Placental pericyte (primary cell): ENCODE results near the gene VPREB3.

- CAGE, long polyA plus RNA: no peak
Observed at GRCh38 chr22:22046399-22046866, 63.8 kb upstream of the TOP3B start.

DNA sequence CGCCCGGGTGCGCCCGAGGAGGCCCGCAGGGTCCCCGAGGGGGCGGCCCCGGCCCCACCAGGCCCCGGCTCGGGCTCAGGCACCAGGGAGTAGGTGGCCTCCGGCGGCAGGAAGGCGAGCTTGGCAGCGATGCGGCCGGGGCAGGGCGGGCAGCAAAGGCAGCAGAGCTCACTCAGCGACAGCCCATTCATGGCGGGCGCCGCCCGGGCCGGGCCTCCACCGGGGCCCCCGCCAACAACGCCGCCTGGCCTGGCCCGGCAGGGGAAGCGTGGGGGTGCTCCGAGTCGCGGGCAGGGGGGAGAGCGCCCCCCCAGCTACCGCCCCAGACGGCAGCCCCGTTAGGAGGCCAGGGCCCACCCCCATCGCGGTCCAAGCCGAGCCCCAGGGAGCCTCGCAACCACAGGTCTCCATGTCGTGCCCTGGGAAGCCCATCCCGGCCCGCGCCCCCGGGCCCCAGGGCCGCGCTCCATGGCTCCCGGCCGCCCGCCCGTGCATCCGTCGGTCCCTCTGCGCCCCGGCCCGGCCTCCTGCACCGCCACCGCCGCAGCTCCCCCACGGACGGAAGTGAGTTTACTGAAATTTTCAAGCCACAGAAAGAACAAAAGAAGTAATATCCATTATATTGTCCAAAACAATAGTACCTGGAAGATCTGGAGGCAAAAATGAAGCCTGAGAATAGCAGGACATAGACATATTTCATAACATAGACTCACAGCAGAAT is 126.6 kb upstream of the VPREB1 start:
- CAGE, long polyA plus RNA: no peak

GRCh38 chr22:22123818-22124205 is 120.8 kb upstream of the VPREB1 start:
- CAGE, long polyA plus RNA: no peak

DNA sequence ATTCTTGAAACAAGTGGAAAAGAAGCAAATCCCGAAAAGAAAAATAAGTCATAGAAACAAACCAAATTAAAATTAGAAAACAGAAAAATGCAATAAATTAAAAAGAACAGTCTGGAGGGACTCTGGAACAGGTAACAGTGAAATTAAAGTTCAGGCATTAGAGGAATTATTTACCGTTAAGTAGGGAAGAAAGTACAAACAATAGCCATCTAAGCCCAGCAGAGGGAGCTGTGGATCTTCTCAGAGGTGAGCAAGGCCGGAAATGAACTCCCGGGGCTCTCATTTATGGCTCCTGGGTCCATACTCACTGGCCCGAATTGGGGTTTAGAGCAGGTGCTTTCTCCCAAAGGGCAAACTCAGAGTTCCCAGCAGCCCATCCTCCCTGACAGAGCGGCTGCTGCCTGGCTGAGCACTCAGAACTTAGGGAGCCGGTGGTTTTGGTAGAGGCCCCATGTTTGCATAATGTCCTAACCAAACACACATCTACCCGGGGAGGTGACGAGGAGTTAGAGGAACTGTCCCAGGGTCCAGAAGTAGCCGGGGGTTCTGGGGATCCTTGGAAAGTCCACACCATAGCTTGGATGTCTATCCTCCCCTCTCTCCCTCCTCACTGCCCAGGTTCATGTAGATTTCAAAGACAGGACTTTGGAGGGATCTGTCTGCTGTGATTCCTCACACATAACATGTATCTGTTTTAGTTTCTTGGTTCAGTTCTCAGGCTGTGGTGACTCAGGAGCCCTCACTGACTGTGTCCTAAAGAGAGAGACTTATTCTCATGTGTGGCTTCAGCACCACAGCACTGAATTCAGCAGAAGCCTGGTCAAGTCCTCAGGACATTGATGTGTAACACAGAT is 87.7 kb upstream of the VPREB1 start:
- CAGE, long polyA plus RNA: no peak

DNA sequence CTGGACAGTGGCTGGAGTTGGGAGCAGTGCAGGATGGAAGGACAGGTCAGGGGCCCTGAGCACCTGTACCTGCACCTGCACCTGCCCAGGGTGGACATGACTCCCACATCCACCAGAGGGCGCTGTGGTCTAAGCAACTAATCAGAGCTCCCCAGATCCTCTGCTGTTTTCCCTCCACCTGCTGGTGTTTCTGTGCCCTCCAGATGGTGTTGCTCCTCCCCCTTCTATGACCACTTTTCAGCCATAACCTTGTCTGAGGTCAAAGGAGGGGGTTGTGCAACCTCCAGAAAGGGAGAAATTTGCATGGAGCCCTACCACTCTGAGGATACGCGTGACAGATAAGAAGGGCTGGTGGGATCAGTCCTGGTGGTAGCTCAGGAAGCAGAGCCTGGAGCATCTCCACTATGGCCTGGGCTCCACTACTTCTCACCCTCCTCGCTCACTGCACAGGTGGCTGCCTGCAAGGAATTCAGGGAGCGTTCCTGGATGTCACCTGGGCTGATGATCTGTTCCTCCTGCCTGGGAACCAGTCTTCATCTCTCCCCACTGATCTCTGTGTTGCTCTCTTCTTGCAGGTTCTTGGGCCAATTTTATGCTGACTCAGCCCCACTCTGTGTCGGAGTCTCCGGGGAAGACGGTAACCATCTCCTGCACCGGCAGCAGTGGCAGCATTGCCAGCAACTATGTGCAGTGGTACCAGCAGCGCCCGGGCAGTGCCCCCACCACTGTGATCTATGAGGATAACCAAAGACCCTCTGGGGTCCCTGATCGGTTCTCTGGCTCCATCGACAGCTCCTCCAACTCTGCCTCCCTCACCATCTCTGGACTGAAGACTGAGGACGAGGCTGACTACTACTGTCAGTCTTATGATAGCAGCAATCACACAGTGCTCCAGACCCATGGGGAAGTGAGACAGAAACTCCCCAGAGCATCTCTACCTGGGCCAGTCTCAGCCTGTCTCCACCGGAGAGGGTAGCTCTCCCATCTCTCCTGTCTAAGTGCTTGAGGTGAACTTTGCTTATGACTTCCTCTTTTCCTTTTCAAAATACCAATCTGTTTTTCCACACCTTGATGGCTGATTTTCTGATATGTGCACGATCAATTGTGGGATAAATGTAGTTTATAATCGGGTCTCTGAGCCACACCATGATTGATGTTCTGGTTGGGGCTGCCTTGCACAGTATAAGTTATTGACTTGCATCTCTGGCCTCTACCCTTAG is 48.8 kb upstream of the VPREB1 start:
- CAGE, long polyA plus RNA: no peak

DNA sequence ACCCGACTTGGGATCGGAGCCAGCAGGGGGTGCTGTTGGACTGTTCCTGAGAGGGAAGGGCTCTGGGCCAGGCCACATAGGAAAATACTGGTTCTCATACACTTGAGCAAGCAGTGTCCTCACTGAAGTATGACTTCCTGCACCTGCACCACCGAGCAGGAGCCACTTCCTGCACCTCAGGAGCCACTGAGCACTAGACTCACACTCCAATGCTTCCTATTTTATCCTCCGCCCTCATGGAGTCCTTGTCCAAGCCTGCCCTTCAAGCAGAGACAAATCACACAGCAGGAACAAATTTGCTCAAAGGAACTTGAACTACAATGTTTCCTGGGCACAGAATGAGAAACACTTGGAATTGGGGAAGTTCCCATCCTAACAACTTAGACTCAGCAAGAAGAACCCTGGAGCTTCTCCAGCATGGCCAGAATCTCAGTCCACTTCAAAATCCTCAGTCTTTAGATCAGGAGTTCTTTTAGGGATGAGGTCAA is 36.6 kb upstream of the VPREB1 start:
- CAGE, long polyA plus RNA: no peak

DNA sequence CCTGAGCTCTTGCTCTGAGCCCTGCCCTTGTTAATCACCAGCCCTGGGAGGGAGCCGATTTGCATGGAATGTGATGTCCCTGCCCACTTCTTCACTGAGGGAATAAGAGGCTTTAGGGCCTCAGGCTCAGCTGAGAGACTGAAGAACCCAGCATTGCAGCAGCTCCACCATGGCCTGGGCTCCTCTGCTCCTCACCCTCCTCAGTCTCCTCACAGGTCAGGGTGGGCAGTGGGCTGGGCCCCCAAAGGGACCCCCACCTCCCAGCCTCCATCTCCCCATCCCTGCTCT is 98.4 kb downstream of the VPREB1 start:
- CAGE, long polyA plus RNA: no peak

- CAGE, long polyA plus RNA: no peak
Observed at GRCh38 chr22:22380246-22381318, 128.0 kb downstream of the ZNF280B start.

- CAGE, long polyA plus RNA: no peak
Observed at GRCh38 chr22:22686486-22686873, 42.1 kb downstream of the GGTLC2 start.

GRCh38 chr22:22752725-22753419 is 108.5 kb downstream of the GGTLC2 start:
- CAGE, long polyA plus RNA: no peak

- CAGE, long polyA plus RNA: no peak
Observed at GRCh38 chr22:23119434-23120108, 22.2 kb downstream of the RSPH14 start.

DNA sequence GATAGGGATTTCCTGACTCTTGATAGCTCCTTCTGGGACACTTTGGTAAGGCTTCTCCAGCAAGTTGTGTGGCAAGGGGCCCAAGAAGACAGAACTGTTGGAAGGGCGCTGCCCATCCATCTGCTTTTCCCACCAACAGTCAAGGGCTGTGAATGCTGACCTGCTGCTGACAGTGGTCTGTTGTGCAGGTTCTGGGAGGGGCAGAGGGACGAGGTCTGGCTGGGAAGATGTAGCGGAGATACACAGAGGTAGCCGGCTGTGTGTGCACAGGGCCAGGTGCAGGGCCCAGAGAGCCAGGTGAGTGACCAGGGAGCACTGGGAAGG is 12.3 kb downstream of the BCR start:
- CAGE, long polyA plus RNA: no peak

DNA sequence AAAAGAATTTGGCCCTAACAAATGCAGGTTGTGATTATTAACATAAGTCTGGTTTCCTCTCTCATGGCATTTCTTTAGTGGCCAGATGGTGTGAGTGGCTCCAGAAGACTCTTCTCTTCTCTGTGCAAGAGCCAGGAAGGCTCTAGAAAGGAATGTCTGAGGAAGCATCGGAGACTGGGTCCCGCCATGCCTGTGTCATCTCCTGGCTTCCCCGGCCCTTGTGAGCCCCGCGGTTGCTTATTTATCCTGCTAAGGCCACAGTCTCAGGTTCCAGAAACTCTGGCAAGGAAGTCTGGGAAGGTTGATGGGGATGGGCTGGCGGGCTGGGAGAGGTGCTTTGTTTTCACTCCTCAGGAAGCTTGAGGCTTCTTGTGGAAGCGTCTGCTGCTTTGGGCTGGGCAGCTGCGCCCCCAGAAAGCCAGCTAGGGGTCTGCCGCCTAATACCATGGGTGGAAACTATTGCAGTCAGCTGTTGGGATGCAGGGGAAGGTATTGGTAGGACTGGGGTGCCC is 18.9 kb downstream of the BCR start:
- CAGE, long polyA plus RNA: no peak

DNA sequence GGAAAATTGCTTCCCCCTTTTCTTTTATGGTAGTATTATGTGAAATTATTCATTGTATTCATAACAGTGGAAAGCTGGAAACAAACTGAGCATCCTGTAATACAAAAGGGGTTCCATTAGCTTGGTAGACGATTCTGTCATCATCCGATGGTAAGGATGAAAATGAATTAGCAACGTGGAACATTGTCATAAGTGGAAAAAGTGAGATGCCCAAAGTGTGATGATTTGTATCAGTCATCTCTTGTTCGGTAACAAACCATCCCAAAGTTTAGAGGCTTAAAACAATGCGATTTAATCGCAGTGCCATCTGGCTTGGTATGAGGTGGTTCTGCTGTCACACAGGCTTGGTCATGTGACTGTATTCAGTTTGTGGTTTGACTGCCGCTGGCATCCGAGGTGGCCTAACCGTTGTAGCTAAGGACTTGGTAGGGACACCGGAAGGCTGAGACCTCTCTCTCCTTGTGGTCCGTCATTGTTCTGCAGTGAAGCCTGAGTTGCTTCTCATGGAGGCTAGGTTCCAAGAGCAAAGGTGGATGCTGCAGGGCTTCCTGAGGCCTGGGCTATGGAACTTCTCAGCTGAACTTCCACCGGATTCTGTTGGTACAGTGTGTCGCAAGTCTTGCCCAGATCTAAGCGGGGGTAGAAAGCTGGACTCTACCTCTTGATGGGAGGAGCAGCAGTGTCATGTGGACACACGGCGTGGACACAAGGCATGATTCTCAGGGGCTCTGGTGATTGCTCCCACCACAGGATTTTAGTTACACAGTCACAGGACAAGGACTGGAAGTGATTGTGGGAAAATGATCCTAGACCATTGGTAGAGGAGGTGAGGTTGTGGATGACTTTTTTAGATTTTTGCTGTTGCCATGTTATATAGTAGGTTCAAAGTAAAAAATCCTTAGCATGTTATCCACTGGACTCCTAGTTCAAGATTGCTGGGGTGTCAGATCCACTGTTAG is 36.3 kb downstream of the BCR start:
- CAGE, long polyA plus RNA: no peak

DNA sequence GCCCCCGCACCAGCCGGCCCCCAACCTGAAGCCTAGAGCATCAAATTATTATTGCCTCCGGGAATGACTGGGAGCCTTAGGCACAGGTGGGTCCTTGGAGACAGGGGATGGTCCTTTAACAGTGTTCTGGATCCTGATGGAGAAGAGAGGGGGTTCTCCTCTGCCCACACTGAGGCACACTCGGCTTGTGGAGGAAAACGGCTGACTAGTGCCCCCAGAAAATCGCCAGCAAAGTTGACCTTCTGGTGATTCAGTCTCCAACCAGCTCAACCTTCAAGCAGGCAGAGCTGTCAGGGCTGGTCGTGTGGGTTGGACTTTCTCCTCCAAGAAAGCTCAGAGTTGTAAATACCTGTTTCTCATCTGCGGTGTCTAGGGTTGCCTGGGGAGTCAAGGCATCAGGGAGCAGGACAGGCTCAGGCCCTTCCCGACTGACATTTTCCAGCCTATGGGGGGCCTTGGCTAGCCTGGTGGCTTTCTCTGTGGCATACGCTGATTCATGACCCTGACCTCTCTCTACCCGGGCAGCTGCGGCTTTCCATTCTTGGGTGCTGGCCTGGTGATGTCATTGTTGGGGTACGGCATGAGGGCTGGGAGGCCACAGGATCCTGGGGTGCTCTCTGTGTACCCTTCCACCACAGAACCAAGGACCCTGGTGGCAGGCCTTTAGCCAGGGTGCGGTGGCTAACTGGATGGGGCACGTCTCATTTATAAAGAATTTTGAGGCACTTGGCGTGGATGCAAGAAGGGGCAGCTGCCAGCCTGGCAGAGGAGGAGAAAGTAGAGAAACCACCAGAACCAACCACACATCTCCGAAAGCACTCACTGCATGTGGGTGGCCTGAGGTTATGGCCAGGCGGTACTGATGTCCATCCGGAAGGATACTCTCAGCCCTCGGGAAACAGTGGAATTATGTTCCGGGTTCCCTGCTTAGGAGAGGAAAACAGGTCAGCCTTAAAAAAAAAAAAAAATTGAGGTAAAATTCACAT is 64.8 kb downstream of the BCR start:
- CAGE, long polyA plus RNA: no peak

- CAGE, long polyA plus RNA: no peak
Observed at GRCh38 chr22:23675911-23676615, 14.8 kb upstream of the RGL4 start.

DNA sequence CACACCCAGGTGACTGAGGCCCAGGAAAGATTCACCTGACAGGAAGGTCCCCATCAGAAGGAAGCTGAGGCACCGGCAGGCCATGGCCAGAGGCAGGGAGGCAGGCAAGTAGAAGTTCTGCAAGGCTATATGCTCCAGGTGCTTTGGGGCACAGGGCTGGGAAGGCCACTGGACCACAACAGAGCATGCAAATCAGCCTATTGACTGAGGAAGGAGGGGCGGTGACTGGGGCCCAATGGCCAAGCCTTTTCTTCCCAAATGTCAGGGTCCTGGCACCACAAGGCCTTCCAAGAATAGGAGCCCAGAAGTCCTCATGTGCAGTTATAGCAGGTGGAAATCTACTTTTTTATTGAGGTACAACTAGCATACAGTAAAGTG is at the start of gene VPREB3:
Gene VPREB3 (minus strand): TSS at position 146 of the 378 bp plus-strand sequence.
- CAGE, long polyA plus RNA: no peak

GRCh38 chr22:23835647-23836310 is 3.0 kb downstream of the DERL3 start:
- CAGE, long polyA plus RNA: no peak

GRCh38 chr22:23904714-23905260 is 10.6 kb downstream of the MIF start:
- CAGE, long polyA plus RNA: no peak

DNA sequence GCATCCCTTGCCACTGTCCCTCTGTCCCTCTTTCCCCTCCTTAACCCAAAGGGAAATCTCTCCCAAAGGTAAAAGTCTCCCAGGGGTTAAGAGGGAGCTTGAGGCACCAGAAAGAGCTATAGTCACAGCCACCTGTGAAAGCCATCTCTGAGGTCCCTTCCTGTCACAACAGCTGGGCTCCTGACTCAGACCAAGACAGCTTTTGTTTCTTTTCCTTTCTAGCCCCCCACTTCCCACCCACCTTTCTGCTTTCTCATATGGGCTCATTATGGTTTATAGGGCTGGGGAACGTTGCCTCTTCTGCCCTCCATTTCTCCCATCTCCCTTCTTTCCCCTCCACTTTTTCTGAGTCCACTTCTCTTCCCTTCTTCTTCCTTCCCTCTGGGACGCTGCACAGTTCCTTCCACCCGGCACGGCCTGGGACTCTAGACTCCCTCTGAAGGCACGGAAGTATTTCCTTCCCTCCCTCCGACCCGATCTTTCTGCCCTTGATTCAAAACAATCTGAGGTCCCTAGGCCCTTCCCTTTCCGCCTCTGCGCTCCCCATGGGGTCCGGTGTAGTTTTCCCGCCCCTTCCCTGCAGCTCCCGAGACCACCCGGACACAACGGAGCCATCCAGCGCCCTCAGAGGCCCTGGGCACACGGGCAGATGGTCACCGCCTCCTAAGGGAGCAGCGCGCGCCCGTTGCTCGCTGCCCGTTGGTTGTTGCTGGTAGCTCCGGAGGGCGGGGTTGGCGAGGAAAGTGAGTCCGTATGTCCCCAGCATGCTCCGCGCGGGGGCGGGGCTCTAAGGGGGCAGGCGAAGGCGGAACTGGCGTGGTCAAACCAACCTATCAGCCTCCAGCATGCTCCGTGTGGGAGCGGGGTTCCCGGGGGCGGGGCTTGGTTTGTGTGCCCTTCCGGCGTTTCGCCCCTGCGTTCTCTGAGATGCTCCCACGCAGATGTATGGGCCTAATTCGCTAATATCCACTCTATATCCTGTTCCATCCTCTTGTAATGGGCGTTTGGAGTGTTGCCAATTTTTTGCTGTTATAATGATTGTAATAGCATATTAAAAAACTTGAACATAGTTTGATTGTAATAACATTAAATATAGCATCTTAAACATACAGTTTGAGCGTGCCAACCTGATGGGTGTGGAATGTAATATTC is 19.5 kb downstream of the MIF start:
- CAGE, long polyA plus RNA: no peak